ENCODE measurements around the gene NECTIN1.

DNA sequence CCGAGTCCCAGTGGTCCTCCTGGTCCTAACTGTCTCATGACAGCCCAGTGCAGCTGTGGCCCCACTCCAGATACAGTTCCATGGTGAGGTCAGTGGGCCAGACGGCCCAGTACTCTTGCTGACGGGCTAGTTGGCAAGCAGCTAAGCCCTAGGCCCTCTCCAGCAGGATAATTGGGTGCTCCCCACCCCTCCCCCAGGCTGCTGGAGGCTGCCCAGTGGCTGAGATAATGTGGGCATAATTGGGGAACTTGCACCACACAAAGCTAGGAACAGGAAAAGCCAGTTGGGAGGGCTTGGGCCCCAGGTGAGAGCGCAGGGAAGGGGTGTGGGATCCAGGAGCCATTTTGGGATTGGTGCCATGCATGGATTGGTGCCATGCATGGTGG lies 48.0 kb downstream of the NECTIN1 start:
- PRO-cap: no peak
- RRBS: no CpG with 5 or more reads among the region's 4 CpGs

- PRO-cap: bidirectional peak, plus-strand start at chr11:119729558, minus-strand start at chr11:119729168
- RRBS: 1% methylated on average over 49 of the region's 73 CpGs
Observed at GRCh38 chr11:119729075-119729684, at the start of gene NECTIN1. NECTIN1 (minus strand) TSS chr11:119729200.

GRCh38 chr11:119734677-119735105 lies 5.7 kb upstream of the NECTIN1 start:
- PRO-cap: no peak
- RRBS: no CpG with 5 or more reads among the region's 3 CpGs

DNA sequence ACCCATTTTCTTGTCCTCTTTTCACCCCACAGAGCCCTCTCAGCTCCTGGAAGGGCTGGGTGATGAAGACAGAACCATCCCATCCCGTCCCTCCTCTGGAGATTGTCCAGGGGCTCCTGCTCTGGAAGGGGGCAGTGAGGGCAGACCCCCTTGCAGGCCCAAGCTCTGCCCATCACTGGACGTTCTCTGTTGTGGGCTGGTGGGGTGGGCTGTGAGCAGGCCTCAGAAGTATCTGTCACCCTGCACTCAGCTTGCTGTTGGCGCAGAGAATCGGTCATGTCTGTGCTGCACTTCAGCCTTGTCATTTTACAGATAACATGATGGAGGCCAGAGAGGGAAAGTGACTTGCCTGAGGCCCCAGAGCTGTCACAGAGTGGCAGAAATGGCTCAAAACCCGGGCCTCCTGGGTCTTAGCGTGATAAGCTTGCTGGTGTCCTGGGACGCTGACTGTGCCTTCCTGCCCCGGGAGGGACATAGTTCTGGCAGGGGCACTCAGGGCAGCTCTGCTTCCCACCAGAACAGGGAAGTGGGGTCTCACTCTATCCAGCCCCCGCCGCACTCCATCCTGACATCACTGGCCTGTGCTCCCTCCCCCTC lies 50.2 kb upstream of the NECTIN1 start:
- PRO-cap: no peak
- RRBS: 82% methylated on average over 4 of the region's 10 CpGs

GRCh38 chr11:119779676-119780190 lies 50.7 kb upstream of the NECTIN1 start:
- PRO-cap: no peak
- RRBS: 41% methylated on average over 9 of the region's 13 CpGs

GRCh38 chr11:119964236-119964833 lies 173.6 kb downstream of the TRIM29 start:
- PRO-cap: no peak
- RRBS: no CpG with 5 or more reads among the region's 8 CpGs

- PRO-cap: no peak
- RRBS: no CpG with 5 or more reads among the region's 2 CpGs
Observed at GRCh38 chr11:119990275-119990703, 147.6 kb downstream of the TRIM29 start.

DNA sequence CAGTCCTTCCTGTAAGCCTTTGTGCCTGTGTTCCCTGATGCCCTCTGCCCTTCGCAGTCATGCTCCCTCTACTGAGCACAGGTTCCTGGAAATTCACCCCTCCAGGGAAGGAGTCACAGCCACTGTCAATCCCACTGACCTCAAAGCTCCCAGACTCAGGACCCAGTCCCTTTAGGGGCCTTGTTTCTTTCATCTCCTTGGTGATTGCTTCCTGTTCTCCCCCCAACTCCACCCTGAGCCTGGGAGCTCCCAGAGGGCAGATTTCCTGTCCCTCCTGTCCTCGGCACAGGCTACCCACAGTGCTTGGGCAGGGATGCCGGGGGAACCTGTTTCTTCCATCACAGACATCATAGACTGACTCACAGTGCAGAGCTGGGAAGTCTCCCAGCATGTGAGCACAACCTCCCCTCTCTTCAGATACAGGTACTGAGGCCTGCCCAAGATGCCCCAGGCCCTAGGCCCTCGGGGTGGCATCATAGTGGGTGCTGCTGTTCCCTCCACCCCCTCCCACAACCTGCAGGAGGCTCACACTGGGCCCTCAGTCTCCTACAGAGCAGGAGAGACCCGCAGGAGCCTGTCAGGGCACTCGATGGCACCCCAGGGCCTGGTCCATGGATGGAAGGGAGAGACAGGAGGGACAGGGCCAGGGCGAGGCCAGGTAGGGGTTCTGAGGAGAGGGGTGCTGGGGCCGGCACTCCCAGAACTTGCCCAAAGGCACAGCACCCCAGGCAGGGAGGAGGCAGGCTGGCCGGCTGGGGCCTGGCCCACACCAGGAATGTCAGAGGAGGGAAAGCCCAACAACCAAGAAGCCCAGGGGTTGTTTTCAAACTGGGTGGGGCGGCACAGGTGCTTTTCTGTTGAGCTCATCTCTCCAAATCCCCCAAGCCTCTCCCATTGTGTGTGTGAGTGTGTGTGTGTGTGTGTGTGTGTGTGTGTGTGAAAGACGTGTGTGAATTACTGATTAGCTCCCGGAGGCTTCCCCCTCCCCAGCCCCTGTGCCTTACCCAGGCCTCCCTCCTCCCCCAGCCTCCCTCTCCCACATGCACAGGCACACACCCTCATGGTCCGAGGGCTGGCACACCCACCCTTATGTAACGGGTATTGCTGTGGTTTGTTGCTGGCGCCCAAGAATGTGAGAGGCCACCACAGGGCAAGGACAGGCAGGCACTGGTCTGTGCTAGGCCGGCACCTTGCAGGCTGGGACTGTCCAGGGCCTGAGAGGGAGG lies 16.3 kb downstream of the TRIM29 start:
- PRO-cap: unidirectional peak, minus-strand start at position 718 of the sequence
- RRBS: 31% methylated on average over 3 of the region's 16 CpGs

DNA sequence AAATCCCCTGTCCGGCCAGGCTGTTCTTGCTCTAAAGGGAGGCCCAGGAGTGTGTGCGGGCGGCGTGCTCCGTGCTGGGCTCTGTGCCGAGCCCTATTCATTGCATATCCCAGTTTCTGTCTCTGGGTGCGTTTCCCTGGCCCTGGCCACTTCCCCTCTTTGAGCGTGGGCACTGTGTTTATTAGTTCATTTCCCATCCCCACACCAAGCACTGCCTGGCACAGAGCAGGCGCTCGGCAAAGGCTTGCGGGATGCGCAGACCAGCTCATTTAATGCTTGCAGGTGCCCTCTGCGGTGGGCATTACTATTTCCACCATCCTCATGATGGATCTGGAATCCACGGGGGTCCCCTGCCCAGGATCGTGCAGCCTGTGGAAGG lies 31.6 kb upstream of the TRIM29 start:
- PRO-cap: no peak
- RRBS: 9% methylated on average over 1 of the region's 15 CpGs

DNA sequence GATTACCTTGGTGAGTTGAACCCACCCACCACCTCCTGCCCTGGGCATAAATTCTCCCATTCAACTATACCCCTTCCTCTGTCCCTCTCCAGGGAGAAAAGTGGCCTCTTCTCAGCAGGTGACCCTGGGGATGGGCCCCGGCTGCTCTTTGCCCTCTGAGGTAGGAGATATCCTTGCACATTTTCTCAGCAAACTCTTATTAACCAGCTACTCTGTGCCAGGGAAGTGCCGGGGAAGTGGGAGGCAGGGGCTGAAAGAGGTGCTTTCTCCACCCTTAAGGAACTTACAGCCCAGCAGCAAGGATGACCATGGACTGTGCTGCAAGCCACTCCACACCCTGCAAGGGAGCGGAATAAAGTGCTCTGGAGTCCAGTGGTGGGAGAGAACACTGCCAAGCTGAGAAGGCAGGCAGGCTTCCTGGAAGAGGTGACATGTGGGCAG lies 22.0 kb upstream of the OAF start:
- PRO-cap: no peak
- RRBS: 69% methylated on average over 2 of the region's 3 CpGs

GRCh38 chr11:120226485-120227347 lies 13.2 kb upstream of the POU2F3 start:
- PRO-cap: no peak
- RRBS: no CpG with 5 or more reads among the region's 17 CpGs

- PRO-cap: no peak
- RRBS: no CpG with 5 or more reads among the region's 8 CpGs
Observed at GRCh38 chr11:120279503-120279986, 39.6 kb downstream of the POU2F3 start.

DNA sequence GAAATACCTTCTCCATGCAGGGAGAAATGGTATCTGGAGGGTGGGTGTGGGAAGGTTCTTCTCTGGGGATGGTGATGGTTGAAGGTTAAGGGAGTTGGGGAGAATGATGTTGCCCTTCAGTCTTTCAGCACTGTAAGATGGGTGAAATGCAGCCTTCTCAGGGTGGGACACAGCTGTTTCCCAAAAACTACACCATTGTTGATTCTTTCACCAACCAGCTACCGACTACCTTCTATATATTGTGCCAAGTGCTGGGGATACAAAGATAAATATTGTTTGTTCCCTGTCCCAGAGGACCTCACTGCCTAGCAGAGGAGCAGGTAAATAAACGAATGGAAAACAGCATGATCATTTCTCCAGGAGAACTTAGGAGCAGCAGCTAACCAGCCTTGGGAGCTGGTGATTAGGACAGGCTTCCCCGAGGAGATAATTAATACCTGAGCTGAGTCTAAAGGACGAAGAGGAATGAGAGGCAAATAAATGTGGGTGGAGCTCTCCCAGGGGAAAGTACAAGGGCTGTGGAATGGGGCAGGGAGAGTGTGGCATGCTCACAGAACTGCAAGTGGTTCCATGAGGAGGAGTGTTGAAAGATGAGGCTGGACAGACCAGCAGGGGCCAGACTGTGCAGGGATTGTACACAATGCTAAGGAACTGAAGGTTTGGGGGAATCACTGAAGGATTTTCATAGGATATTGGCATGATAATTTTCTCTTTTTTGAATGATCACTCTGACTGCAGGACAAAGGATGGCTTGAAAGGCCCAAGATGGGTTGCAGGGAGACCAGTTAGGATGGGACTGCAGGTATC lies 14.3 kb upstream of the TLCD5 start:
- PRO-cap: no peak
- RRBS: no CpG with 5 or more reads among the region's 4 CpGs

GRCh38 chr11:120381532-120381994 lies 45.4 kb downstream of the ARHGEF12 start:
- PRO-cap: no peak
- RRBS: no CpG with 5 or more reads among the region's 7 CpGs

DNA sequence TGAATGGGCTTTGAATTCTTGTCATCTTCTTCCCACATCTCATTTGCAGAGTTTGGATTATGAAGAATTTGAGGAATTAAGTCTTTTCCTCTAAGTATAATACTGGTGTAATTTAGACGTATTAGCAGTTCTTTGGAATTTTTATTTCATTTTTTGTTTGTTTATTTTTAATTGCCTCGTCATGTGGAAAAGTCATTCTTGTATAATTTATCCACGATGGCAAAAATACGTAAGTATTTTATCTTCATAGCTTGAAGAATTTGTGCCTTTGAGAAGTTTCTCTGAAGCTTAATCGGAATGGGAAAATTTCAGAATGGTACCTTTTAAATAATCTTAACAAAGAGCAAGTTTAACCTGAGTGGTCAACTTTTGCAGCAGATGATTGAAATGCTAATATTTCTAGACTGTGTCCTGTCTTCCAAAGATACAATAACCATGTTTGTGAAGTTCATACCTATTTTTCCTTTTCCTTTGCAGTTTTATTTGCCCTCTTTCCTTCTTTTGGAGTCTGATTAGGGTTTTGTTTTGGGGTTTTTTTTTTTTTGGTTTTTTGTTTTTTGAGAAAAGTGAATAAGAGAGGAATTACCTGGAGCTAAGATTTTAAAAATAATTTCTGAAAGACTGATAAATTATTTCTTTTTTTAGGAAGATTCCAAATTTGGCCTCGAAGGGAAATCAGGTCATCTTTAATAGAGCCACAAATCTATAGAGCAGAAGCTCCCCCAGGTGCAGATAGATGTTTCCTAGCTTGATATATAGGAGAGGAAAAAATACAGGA lies 73.7 kb downstream of the ARHGEF12 start:
- PRO-cap: no peak
- RRBS: no CpG with 5 or more reads among the region's 6 CpGs

DNA sequence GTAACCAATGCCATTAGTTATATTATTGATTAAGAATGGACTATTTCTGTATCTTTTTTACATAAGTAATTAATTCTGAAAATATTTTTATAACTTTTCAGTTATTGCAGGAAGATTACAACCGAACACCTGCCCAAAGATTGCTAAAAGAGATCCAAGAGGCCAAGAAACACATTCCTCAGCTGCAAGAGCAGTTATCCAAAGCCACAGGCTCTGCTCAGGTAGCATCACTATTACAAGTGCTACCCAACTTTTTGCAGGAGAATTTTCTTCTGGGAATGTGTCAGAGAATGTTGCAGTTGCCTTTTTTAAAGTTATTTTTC lies 82.0 kb upstream of the GRIK4 start:
- PRO-cap: no peak
- RRBS: no CpG with 5 or more reads among the region's 1 CpG

- PRO-cap: no peak
- RRBS: no CpG with 5 or more reads among the region's 4 CpGs
Observed at GRCh38 chr11:120460445-120460784, 51.1 kb upstream of the GRIK4 start.

- PRO-cap: no peak
- RRBS: no CpG with 5 or more reads among the region's 8 CpGs
Observed at GRCh38 chr11:120475082-120475650, 36.4 kb upstream of the GRIK4 start.

GRCh38 chr11:120512753-120513326 lies 1.3 kb downstream of the GRIK4 start:
- PRO-cap: no peak
- RRBS: 74% methylated on average over 7 of the region's 15 CpGs

DNA sequence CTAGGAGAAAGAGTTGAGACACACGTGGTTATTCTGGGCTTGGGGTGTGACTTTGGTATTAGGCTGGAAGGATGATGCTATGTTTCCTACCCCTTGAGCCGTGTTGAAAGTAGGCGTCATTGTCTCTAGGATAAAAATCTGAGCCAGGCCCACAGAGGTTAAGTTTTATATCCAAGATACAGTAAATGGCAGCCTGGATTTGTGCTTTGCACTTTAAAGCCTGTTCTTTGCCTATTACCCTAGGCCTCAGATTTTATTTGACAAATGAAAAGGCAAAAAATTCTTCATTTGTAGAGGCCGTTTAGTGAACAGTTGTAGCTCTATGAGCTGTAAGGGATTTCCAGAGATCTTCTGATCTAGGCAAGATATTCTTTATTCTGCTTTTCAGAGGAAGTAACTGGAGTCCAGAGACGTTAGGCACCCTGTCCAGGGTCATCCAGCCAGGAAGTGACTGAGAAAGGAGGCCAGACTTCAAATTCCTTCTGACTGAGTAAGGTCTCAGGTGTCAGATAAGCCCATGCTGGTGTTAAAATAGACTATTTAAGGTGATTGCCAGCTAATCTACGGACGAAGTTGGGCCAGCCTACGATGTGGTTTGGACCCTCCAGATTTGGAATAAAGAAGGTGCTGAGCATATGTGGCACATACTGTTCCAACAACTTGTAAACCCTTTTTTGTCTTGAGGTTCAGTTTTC lies 54.5 kb downstream of the GRIK4 start:
- PRO-cap: no peak
- RRBS: no CpG with 5 or more reads among the region's 8 CpGs